Stomach (tissue), 7 donors: ENCODE measurements around a stretch of chr6.

DNA sequence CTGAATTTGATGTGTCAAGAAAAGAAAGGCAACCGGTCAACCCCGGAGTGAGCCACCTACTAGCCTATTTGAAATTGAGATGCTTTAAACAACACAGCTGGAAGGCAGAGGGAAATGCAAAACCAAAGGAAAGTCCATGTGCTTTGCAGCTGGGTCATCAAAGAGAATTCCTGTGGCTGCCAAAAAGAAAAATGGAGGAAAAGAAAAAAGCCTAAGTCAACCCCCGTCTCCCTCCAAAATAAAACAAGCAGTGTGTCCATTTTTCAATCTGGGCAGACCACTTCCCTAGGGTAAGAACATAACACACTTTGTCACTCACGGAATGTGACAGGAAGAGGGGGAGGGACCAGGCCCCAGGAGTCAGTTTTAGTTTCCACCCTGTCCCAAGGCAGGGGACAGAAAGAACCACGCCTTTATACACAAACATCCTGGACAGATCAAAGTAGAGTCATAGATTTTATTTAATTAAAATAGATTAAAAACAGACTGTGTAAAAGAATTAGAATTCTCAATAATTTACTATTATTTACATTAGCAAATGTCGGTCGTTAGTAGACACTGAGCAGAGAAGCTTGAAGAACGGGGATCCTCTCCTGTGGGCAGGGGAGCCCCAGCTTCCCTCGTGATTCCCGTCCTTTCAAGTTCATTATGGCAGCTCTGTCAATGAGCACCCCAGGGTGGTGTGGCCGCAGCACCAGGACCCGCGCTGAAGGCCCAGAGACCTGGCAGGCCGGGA lies 29.2 kb downstream of the PXDC1 start:
- PRO-cap, result no peak
- RAMPAGE, long total RNA, 5 experiments, result no peak in any of the 5 experiments
- RRBS, result no CpG with 5 or more reads among the region's 14 CpGs

DNA sequence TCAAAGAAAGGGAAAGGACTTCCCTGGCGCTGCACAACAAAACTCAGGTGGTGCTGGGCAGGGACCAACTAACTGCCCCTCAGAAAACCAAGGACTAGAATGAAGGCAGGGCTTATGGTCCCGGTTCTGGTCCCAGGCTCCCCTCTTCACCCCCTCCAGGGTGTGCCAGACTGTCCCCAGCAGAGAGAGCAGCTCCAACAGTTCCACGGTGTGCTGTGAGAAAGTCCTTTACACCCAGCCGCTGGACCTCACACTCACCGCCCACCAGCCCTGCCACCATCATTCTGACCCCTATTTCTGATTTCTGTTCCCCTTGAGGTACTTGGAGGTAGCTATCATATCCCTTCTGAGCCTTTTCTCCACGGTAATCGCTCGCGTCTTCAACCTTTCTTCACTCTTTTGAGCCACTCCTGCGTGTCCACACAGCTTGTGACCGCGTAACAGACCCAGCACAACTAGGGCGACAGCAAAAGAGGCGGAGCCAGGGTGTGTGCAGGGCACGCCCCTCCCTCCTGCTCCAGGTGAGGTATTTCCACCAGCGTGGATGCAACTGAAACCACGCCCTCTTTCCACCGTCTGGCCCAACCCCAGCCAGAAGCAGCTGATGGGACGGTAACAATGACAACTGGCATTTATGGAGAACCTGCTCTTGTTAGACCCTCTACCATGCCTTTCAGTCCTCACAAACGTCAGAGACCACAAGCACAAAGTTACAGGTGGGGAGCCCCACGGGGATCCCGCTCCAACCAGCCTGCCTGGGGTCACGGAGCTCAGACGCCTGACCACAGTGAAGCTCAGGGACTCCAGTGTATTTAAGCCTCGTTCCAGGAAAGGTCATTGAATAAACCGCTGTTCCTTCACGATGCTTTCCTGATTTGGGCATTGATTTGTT lies 2.2 kb downstream of the PXDC1 start:
- PRO-cap, result bidirectional peak, plus-strand start at position 594 of the sequence, minus-strand start at position 401 of the sequence
- RAMPAGE, long total RNA, 5 experiments, result no peak in any of the 5 experiments
- RRBS, result no CpG with 5 or more reads among the region's 27 CpGs

DNA sequence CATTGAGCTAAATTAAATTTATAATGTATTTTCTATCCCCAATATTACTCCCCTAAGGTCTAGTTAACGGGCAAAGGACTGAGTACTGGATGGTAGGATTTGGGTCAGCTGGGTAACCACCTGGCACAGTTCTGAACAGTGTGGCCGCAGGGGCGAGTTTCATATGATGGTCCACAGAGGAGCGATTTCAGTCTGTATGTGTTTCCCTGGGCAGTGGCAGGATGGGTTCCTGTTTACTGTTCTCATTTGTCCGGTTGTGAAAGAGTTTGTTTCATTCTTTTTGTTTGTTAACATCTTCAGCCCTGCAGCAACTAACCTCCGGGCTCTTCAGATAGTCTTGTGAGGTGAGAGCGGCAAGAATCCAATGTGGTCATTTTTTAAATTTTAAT lies 38.2 kb upstream of the PXDC1 start:
- PRO-cap, result no peak
- RAMPAGE, long total RNA, 5 experiments, result no peak in any of the 5 experiments
- RRBS, result 88% methylated on average over 1 of the region's 7 CpGs

GRCh38 chr6:3806286-3806661 lies 42.9 kb upstream of the FAM50B start:
- PRO-cap, result no peak
- RAMPAGE, long total RNA, 5 experiments, result no peak in any of the 5 experiments
- RRBS, result no CpG with 5 or more reads among the region's 6 CpGs

GRCh38 chr6:3825146-3825562 lies 24.0 kb upstream of the FAM50B start:
- PRO-cap, result no peak
- RAMPAGE, long total RNA, 5 experiments, result no peak in any of the 5 experiments
- RRBS, result no CpG with 5 or more reads among the region's 4 CpGs

DNA sequence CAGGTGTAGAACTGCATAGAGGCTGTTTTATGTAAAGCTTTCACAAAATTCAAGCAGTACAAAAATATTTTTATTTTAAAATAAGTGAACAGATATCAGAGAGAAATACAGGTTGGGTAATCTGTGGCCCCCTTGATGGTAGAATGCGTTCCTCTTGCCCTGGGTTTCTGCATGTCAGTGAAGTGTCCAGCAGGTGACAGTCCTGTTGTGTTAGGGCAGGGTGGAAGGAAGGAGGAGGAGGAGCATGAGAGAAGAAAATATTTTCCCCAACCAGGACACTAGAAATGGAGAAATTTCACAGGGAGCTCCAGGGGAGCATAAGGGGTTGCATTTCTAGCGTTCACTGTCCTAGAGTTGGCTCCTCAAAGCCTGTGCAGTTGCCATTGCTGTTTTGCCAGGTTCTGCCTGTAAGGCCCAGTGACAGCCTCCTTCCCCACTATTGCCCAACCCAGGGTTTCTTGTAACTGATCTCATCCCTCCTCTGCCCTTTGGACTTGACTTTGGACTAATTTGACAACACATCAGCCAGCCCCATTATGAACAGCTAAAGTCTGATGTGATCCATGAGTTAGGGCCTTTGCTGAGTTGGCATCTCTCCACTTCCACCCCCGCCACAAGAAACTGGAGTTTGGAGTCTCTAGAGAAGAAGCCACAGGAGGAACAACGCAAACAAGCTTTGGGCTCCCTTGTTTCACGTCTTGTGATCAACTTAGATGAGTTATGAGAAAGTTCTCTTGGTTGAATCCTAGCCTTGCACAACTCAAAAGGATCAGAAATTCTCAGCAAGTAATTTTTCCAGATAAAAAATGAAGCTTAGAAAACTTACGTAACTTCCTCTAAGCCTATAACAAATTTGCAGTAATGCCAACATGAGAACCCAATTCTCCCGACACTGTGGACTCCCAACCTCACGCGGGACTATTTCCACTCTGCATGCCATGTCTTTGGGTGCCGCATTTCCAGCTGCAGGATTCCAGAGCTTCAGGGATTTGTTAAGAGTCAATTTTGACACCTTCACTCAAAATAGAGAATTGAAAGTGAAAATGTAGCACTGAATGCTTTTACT lies 13.9 kb upstream of the FAM50B start:
- PRO-cap, result no peak
- RAMPAGE, long total RNA, 5 experiments, result no peak in any of the 5 experiments
- RRBS, result no CpG with 5 or more reads among the region's 10 CpGs

- PRO-cap, result no peak
- RAMPAGE, long total RNA, 5 experiments, result no peak in any of the 5 experiments
- RRBS, result no CpG with 5 or more reads among the region's 6 CpGs
Measured at GRCh38 chr6:3888620-3888989, 39.4 kb downstream of the FAM50B start.

DNA sequence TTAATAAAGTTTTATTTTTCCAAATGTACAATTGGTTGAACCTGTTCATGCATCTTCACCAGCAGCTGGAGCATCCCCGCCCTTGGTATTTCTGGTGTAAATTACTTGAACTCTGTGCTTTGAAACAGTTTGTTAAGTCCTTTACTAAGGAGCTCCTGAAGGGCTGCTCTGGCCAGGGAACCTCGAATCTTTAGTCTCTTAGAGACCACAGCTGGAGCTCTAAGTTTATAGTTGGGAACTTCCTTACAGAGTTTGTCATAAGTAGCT lies 64.6 kb downstream of the FAM50B start:
- PRO-cap, result no peak
- RAMPAGE, long total RNA, 5 experiments, result no peak in any of the 5 experiments
- RRBS, result no CpG with 5 or more reads among the region's 2 CpGs

- PRO-cap, result no peak
- RAMPAGE, long total RNA, 5 experiments, result no peak in any of the 5 experiments
- RRBS, result no CpG with 5 or more reads among the region's 3 CpGs
Measured at GRCh38 chr6:4109553-4110022, 25.8 kb downstream of the ECI2 start.

GRCh38 chr6:4369585-4370164 lies 234.3 kb upstream of the ECI2 start:
- PRO-cap, result no peak
- RAMPAGE, long total RNA, 5 experiments, result no peak in any of the 5 experiments
- RRBS, result no CpG with 5 or more reads among the region's 6 CpGs

DNA sequence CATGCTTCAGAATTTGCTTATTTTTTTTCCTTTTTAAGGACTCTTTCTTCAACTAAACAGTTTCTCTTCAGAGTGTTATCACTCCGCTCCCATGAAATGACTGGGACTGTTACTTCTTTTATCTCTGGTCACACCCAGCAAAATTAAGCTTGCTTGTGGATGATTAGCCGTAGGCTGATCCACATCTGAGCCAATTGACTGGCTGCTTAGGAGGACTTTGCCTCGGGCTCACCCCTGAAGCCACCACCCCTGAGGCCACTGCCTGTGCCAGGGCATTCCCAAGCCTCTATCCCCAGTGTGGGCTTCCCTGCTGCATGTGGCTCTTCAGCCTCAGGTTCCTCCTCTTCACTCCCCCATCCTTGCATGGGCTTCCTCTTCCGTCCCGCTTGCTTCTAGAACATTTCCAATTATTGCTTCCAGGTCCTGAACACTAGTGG lies 48.1 kb upstream of the CDYL start:
- PRO-cap, result no peak
- RAMPAGE, long total RNA, 5 experiments, result no peak in any of the 5 experiments
- RRBS, result no CpG with 5 or more reads among the region's 5 CpGs

DNA sequence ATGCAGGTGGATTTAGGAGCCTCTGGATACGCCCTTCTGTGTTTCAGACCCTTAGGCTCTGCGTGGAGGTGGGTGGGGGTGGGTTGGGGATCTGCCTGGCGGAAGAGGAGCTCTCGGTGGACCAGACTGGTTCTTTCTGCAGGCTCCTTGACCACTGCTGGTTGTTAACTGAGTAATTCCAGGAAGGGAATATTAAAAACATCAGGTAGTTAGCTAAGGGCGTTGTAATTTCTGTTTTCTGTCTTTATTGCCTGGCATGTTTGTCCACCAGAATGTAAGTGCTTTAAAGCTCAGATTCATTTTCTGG lies 5.7 kb downstream of the CDYL start:
- PRO-cap, result no peak
- RAMPAGE, long total RNA, 5 experiments, result no peak in any of the 5 experiments
- RRBS, result no CpG with 5 or more reads among the region's 5 CpGs

DNA sequence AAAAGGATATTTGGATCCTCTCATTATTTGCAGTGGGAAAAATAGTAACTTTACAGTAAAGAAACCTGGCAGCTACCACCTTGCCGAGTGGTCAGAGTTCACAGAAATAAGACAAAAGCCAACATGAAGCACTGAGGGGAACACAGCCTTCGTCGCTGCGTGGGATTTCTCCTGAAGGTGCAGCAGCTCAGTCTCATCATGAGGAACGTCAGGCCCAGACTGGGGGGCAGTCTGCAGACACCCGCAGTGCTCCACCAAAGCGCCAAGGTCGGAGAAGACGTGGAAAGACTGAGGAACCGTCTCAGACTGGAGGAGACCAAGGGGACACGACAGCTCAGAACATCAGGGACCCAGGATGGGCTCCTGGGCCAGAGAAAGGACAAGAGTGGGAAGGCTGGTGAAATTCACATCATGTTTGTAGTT lies 59.1 kb downstream of the RPP40 start:
- PRO-cap, result no peak
- RAMPAGE, long total RNA, 5 experiments, result start-site peak on the plus strand in 2 of 5 experiments, centred at positions 146 to 162 of the sequence, 22 to 24 reads per replicate
- RRBS, result no CpG with 5 or more reads among the region's 11 CpGs

DNA sequence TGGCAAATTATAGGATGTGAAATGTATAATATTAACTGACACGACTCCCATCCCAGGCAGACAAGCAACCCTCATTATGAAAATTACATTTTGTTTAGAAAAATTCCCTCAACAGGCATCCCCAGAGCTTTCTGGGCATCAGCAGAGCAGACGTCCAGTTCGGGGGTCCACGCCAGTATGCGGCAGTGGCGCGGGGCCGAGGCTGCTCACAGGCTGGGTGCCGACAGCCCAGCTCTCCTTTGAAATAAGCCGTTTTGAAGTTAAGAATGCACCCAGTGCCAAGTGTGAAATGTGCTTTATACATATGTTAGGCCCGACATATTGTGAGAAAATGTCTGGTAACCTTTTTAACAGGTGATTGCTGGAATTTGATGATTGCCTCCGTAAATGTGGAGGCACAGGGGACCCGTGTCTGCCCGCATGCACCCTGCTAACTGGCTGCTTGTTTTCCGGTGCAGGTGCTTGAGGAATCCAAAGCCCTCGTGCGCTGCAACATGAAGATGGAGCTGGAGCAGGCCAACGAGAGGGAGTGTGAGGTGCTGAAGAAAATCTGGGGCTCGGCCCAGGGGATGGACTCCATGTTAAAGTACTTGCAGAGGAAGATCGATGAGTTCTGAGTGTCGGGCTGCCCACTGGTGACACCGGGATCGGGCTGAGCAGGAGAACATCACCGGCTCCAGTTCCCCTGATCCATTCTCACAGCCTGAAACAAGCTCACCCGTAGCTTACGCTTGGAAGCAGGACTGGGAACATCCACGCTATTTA lies 50.2 kb downstream of the RPP40 start:
- PRO-cap, result no peak
- RAMPAGE, long total RNA, 5 experiments, result start-site peak on the plus strand in 2 of 5 experiments, centred at positions 401 to 432 of the sequence, 8 to 21 reads per replicate
- RRBS, result no CpG with 5 or more reads among the region's 27 CpGs

- PRO-cap, result no peak
- RAMPAGE, long total RNA, 5 experiments, result no peak in any of the 5 experiments
- RRBS, result no CpG with 5 or more reads among the region's 22 CpGs
Measured at GRCh38 chr6:5004211-5004874, 506 bp upstream of the RPP40 start.

DNA sequence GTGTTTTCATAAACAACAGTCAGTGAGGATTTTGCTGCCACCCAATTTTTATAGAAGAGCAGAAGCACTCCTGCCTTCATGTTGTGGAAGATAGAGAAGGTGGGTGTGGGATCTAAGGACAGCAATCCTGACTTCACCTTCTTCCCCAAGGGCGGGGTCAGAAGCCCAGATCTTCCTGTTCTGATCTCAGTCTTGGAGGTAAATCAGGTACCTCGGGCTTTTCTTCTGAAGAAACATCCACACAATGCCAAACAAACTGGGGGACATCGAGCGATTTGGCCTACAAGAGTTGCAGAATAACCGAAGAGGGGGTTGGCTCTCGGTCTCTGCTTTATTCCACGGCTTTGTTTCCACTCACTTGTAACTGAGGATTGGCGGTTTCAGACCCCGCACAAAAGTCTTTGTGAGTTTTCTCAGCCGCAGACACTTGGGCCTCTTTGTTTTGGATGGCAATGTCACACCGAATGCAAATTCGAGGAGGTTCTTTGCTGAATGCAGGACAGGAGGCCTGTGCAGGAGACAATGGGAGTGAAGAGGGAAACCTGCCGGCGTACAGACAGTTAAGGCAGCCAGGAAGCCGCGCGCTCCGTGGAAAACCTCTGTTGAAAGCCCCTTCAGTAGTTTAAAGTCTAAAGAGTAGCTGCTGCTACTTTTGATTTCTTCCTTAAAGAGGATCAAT lies 21.8 kb upstream of the RPP40 start:
- PRO-cap, result no peak
- RAMPAGE, long total RNA, 5 experiments, result no peak in any of the 5 experiments
- RRBS, result no CpG with 5 or more reads among the region's 18 CpGs

- PRO-cap, result no peak
- RAMPAGE, long total RNA, 5 experiments, result no peak in any of the 5 experiments
- RRBS, result no CpG with 5 or more reads among the region's 7 CpGs
Measured at GRCh38 chr6:5261856-5262209, 520 bp downstream of the FARS2 start.

GRCh38 chr6:5278090-5278580 lies 16.8 kb downstream of the FARS2 start:
- PRO-cap, result no peak
- RAMPAGE, long total RNA, 5 experiments, result no peak in any of the 5 experiments
- RRBS, result no CpG with 5 or more reads among the region's 7 CpGs

- PRO-cap, result no peak
- RAMPAGE, long total RNA, 5 experiments, result no peak in any of the 5 experiments
- RRBS, result no CpG with 5 or more reads among the region's 6 CpGs
Measured at GRCh38 chr6:5294250-5294835, 33.0 kb downstream of the FARS2 start.

GRCh38 chr6:5448494-5448964 lies 187.2 kb downstream of the FARS2 start:
- PRO-cap, result no peak
- RAMPAGE, long total RNA, 5 experiments, result no peak in any of the 5 experiments
- RRBS, result no CpG with 5 or more reads among the region's 2 CpGs